Cardiac atrium fibroblast (primary cell): Measurements from ENCODE around the gene C1orf94.

DNA sequence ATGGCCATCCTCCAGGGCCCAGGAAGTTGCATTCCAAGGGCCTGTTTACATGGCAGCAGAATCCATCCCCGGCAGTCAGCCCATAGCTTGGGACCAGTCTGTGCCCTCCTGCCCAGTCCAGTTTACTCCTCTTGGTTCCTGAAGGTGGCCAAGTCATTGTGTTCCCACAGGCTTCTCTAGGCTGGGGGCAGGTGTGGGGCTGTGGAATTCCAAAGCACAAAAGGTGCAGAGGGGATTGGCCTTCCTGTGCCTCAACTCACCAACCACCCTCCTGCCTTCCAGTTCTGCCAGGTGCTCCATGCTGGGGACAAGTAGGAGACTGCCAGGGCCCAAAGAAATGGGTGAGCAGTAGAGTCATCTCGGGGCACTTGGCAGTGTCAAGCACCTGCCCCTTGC, 31.7 kb downstream of the KIAA1522 start:
- RAMPAGE, long total RNA: no peak

GRCh38 chr1:32925493-32925707, 24.2 kb upstream of the TMEM54 start:
- RAMPAGE, long total RNA: no peak

GRCh38 chr1:32988885-32989729, 24.5 kb upstream of the RNF19B start:
- RAMPAGE, long total RNA: no peak

DNA sequence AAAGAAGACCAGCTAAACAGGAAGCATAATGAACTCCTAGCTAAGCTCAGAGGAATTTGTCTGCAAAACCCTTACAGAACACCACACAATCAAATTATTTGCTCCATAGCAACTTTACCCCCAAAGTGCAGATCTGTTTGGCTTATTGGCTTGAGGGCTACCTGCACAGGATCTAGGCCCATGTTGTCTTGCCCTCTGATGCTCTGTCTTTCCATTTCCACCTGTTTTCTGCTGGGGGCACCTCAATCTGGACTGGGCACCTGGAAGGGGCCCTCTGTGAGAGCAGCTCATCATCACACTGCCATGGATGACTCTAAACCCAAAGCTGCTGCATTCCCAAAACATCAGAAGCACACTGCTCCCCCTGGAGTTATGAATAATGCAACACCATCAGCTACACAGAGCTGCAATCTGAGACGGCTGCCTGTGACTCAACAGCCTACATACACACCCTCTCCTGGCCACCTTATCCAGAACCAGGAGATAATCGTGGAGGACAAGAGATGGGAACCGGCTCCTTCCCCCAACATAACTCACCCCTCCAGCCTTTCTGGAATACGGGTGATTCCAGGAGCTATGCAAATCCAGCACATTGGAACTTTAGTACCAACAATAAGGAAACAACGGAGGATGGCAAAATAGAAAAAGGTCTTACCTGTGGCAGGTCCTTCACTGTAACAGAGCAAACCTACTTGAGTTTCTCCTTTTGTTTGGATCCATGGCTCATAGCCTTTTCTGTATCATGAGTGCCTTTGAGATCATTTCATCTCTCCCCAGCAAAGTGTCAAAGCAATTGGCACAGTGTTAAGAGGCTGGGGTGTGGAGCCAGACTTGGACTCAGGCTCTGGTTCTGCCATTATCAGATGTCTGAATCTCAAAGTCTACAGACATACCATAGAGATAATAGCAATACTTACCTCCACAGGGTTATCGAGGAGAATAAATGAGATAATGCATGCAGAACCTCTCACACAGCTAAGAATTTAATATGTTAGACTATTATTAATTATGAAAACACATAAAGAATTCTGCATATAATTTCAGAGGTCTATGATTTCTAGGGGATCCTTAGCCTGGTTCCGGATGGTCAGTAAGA, 29.3 kb downstream of the AK2 start:
- RAMPAGE, long total RNA: no peak

DNA sequence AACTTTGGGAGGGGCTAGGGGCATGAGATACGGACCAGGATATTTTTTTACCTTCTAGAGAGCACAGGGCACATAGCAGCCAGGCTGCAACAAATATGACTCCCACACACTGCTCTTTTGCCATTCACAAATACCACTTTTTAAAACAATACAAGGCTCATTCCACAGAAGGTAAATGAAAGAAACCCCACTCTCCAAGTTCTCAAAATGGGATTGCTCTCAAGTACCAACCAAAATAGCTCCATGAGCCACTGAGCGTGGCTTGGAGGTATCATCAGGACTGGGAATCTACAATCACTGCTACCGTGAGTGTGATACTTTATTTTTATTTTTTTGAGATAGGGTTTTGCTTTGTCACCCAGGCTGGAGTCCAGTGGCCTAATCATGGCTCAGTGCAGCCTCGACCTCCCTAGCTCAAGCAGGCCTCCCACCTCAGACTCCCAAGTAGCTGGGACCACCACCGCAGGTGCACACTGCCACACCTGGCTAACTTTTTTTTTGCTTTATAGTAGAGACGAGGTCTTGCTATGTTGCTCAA, 19.2 kb downstream of the AK2 start:
- RAMPAGE, long total RNA: no peak

DNA sequence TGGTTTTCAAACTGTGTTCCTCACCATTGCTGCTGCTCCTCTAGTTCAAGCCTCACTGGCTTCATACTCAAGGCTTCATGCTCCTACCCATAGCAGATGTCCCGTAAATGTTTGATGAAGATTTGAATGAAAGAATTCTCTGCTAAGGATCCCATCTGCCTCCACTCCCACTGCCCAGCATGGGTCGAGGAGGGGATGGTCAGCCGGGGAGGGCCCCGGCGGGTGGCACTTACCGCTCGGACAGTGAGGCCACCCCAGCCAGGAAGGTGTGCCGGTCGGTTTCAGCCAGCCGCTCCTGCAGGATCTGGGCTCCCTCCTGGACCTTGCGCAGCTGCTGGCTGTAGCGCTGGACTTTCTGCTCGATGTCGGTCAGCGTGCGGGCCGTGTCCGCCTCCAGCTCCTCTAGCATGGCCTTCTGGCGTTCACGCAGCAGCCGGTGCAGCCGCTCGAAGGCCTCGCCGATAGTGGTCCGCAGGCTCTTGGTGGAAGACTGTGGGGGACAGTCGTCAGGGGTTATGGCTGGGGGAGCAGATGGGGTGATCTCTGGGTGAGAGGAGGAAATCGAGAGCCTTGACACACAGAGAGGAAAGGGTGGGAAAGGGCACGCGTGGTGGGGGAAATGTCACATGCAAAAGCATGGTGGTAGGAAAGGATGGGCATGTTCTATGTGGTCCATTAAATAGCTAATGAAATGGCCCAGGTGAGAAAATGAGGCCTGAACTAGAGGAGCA, 22.2 kb downstream of the TRIM62 start:
- RAMPAGE, long total RNA: no peak

- RAMPAGE, long total RNA: no peak
Observed at GRCh38 chr1:33255373-33255821, 895 bp upstream of the ZNF362 start.

GRCh38 chr1:33329962-33330546, 9.2 kb upstream of the A3GALT2 start:
- RAMPAGE, long total RNA: no peak

DNA sequence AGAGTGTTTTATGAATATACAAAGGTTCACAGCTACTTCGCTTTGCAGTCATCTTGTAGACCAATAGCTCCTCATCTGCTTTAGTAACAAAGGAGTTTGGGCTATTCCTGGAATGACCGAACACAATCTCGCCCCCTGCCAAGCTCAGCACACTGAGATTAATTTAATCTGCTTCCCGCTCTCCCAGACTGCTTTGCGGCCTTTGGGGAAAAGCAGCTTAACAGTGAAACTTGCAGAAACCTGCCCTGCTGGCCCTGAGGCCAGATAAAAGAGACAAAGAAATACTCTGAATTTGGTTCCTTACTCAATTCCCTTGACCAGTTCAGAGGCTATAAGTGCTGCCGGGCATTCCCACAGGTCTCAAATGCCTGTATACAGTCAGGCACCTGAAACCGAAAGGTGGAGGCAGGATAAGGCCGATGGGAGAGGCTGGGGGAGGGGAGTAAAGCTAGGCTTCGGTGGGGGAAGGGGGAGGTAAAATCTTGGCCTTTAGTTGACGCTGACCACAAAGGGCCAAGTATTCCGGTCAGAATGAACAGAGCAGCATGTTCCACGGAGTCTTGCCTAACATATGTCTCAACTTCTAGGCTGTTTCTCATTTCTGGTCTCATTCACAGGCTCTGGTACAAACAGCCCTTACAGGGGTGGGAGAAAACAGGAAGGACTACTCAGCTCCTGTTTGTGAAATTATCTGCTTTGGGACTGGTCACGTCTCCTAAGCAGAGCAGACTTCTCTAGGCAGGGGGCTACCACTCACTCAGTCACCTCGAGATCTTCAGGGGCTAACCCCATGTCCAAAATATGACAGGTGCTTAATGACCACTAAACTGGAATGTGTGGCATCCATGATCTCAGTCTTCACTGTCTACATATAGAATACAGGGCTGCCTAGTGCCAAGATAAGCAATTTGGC, 17.8 kb upstream of the A3GALT2 start:
- RAMPAGE, long total RNA: no peak

- RAMPAGE, long total RNA: no peak
Observed at GRCh38 chr1:33342139-33343033, 21.5 kb upstream of the A3GALT2 start.

- RAMPAGE, long total RNA: no peak
Observed at GRCh38 chr1:33347606-33348173, 26.8 kb upstream of the A3GALT2 start.

GRCh38 chr1:33459714-33460367, 12.6 kb upstream of the ZSCAN20 start:
- RAMPAGE, long total RNA: no peak

- RAMPAGE, long total RNA: no peak
Observed at GRCh38 chr1:34176554-34177083, at the start of gene C1orf94. TSS of gene C1orf94 (plus strand) at chr1:34176907.

DNA sequence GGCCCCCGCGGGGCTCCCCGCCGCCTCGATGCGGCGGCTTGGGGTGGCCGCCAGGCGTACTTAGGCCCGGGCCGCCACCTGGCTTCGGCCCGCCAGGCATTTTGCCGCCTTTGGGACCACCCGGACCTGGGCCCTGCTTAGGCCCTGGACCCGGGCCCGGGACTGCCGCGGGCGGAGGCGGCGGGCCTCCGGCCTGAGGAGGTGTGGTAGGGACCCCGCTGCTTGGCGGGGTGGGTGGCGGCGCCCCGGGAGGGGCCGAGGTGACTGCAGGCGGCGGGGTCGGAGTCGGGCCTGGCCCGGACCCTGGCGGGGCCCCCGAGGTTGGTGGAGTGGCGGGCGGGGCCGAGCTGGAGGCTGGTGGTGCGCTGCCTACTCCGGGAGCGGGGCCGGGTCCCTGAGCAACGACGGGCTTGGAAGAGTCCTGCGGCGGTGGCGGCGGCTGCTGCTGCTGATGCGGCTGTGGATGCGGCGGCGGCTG, 589 bp downstream of the SFPQ start:
- RAMPAGE, long total RNA: no peak

DNA sequence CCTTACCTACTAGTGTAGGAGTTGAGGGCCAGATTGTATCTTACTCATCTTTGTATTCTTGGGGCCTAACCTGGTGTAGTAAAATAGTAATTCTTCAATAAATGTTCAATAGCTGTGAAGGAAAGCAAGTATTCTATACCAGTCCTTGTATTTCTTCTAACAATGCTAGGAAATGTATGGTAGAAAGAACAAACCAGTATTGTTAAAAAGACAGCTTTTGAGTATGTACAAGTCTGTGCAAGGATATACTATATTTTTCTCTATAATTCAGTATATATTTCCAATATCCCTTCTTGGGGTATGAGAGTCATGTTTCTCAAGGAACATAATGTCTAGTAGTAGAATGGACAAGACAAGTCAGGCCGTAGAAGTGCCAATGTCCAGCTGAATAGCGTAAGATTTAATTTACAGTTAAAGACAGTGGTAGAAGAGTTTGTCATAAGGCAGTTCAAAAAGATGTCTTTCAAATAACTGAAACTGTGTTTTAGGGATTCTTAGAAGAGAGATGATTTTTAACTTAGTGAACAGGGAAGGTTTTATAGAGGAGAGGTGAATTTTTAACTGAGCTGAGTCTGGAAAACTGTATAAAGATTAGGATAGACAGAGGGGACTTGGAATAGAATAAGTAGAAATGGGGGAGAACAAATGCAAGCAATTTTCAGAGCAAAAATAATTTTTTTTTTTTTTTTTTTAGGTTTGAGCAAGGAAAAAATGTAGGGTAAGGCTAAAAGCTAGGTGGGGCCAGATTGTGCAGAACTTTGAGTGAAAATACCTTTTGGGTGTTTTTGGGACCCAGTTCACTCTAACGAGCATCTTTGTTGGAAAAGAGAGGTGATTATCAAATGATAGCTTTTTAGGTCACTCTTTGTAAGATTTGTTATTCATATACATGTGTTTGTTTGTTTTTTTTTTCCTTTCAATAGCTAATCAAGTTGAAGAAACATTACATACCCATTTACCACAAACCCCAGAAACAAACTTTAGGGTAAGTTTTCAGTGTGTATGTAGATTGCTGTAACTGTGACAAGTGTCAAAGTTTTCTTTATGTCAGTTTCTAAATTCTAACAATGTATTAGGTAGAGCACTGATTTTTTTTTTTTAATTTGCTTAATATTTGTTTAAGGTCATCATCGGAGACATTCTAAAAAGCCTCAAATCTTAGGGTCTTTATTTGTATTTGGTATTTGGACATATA, 92.2 kb downstream of the ZMYM4 start:
- RAMPAGE, long total RNA: no peak

GRCh38 chr1:35499827-35500205, 57.4 kb downstream of the KIAA0319L start:
- RAMPAGE, long total RNA: no peak

DNA sequence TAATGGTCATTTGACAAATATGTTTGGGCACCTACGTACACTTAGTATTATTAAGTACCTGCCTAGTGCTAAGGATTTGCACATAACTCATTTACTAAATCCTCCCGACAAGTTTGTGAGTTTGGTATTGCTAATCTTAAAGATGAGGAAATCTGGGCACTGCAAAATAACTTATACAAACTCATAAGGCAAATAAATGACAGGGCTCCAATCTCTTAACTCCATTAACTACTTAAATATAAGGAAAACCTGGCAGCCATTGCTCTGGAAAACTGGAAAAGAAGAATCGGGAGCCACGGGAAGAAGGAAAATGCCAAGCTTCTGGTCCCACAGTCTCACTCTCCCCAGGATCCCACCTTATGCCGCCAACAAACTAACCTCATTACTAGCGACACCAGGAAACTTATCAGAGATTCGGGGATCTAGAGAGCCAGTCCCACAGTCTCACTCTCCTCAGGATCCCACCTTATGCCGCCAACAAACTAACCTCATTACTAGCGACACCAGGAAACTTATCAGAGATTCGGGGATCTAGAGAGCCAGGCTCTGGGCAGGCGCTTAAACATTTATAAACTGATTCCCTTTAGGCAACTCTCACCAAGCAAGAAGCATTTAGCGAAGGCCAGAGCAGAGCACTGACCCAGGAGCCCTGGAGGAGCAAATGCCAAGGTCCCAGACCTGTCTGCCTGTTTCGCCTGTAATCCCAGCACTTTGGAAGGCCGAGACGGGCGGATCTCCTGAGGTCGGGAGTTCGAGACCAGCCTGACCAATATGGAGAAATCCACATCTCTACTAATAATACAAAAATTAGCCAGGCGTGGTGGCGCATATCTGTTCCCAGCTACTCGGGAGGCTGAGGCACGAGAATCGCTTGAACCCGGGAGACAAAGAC, 844 bp downstream of the PSMB2 start:
- RAMPAGE, long total RNA: no peak

DNA sequence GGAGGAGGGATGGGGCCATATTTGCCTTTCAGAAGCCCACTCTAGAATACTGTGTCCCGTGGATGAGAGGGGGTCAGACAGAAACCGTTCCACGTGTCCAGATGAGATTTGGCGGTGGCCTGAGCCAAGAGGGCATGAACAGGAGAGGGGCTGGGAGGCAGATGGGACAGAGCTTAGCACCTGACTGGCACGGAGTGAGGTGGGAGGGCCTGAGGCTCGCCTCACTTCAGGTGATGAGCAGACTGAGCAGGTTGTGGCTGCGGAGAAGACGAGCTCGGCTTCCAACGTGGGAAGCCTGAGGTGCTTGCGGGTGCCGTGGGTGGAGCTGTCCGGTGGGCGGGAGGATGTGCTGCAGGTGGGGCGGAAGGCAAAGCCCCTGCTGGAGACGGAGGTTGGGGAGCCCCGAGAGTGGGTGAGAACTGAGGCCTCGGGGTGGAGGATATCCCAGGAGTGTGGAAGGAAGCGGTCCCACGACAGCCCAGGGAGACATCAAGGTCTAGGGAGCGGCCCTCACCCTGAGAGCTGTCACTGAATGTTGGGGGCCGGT, 11.5 kb downstream of the C1orf216 start:
- RAMPAGE, long total RNA: no peak

GRCh38 chr1:35718233-35718651, 442 bp downstream of the C1orf216 start:
- RAMPAGE, long total RNA: no peak

DNA sequence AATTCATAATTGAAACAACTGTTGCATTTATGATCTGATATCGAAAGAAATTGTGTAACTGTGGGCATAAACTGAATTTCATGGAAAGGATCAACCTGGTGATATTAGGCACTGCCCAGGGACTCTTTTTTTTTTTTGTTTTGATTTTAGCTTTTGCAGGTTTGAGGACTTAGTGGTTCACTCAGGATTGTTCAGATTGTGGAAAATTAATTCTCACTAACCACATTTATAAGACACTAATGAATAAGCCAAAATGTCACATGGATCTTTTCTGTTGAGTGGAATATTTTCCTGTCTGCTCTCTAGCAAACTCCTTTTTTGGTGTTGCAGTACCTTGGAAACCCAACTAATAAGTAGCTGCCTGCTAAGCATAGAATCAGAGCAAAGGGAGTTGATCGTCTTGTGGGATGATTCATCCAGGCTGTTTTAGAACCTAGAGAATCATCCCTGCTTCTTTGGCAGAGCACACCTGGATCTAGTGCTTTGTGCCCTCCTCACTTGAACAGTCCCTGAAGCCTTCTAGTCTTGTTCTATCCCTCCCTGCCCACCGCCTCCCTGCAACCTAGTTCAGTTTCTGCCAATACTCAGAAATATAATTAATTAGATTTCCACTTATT, 2.2 kb downstream of the AGO4 start:
- RAMPAGE, long total RNA: no peak